Ileum (tissue), 1 donor: Measurements from ENCODE around the genes H3C1 and H2BC4.

DNA sequence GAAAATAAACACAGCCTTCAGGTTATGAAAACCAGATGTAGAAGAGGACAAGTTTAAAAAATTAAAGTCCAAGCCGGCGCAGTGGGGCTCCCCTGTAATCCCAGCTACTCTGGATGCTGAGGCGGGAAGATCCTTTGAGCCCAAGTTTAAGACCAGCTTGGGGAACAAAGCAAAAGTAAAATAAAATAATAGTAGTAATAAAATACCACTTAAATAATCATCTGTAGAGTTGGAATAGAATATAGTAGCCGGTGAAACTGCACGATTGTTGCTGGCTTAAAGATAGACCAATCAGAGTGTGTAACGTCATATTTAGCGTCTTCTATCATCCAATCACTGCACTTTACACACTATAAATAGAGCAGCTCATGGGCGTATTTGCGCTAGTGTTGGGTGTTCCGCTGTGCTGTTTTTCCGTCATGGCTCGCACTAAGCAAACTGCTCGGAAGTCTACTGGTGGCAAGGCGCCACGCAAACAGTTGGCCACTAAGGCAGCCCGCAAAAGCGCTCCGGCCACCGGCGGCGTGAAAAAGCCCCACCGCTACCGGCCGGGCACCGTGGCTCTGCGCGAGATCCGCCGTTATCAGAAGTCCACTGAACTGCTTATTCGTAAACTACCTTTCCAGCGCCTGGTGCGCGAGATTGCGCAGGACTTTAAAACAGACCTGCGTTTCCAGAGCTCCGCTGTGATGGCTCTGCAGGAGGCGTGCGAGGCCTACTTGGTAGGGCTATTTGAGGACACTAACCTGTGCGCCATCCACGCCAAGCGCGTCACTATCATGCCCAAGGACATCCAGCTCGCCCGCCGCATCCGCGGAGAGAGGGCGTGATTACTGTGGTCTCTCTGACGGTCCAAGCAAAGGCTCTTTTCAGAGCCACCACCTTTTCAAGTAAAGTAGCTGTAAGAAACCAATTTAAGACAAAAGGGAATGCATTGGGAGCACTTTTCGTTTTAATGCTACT is at the start of gene H3C1:
Gene H3C1 (plus strand): TSS at position 381 of the 963 bp plus-strand sequence.
- PRO-cap, result unidirectional peak, plus-strand start at position 381 of the sequence; unidirectional peak, plus-strand start at position 448 of the sequence; bidirectional peak, plus-strand start at position 836 of the sequence, minus-strand start at position 697 of the sequence

GRCh38 chr6:26046104-26046555 is 946 bp downstream of the H3C3 start:
- PRO-cap, result no peak

- PRO-cap, result no peak
Observed at GRCh38 chr6:26057123-26057477, 830 bp upstream of the H1-2 start.

- PRO-cap, result no peak
Observed at GRCh38 chr6:26090627-26091324, 3.5 kb downstream of the HFE start.

DNA sequence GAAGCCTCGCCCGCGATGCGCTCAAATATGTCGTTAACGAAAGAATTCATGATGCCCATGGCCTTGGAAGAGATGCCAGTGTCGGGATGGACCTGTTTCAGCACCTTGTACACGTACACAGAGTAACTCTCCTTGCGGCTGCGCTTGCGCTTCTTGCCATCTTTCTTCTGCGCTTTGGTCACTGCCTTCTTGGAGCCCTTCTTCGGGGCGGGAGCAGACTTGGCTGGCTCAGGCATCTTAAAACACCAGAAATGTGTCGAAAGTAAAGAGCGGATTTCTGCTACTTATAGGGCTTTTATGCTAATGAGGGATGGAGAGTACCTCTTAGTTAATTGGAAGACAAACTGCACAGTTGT is at the start of gene H2BC4:
Gene H2BC4 (minus strand): TSS at position 258 of the 356 bp plus-strand sequence.
- PRO-cap, result bidirectional peak, plus-strand start outside the sequence, minus-strand start at position 168 of the sequence

GRCh38 chr6:26187429-26188360 is 1.2 kb downstream of the H4C4 start:
- PRO-cap, result no peak

- PRO-cap, result no peak
Observed at GRCh38 chr6:26207672-26208051, 3.3 kb downstream of the H4C5 start.

GRCh38 chr6:26218824-26219365 is 2.2 kb downstream of the H2AC8 start:
- PRO-cap, result no peak

DNA sequence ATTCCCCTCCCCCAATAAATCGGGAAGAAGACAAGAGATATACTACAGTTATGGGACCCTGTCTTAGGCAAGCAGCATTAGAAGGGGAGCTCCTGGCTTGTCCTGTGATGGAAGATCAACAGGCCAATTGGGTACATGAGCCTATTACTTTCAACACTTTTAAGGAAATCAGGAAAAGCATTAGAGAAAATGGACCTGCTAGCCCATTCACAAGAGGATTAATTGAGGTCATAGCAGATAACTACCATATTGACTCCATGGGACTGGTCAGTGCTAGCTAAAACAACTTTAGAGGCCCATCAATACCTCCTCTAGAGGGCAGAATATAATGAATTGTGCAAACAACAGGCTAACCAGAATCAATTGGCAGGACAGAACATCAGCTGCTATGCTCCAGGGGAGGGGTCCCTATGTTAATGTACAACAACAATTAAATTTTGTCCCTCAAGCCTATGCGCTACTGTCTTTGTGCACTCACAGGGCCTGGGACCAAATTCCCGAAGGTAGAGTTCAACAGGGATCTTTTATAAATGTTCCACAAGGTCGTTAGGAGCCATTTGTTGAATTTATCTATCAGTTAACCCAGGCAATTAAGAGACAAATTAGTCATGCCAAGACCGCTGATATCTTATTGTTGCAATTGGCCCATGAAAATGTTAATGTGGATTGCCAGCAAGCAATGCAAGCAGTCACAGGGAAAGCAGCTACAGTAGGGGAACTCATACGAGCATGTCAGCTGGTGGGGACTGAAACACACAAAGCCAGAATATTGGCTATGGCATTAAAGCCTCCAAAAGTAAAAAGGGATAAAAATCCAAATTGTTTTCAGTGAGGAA is 7.0 kb downstream of the H2BC9 start:
- PRO-cap, result unidirectional peak, plus-strand start at position 684 of the sequence

DNA sequence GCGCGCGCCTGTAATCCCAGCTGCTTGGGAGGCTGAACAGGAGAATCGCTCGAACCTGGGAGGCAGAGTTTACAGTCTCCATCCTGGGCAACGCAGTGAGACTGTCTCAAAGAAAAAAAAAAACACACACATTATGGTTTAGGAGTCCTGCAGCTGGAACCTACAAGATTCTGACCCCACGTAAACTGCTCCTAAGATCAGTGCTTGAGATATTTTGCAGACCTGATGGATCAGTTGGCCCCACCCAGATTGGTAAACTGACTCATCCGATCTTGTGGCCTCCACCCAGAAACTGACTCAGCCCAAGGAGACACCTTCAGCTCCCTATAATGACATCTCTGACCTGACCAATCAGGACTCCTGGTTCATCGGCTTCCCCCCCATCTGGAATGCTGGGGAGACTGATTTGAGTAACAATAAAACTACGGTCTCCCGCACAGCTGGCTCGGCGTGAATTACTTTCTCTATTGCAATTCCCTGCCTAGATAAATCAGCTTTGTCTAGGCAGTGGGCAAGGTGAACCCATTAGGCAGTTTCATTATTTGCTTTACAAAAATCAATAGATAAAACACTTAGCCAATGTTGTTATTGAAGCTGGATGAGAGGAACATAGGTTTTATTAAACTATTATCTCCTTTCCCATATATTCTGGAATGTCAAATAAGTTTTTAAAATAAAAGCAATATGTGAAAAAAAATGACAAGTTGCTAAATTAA is 2.2 kb downstream of the H3C8 start:
- PRO-cap, result no peak

- PRO-cap, result bidirectional peak, plus-strand start at chr6:26272442, minus-strand start at chr6:26272372; bidirectional peak, plus-strand start at chr6:26272934, minus-strand start at chr6:26272678
Observed at GRCh38 chr6:26272049-26272779, 517 bp upstream of the H2BC10 start.

- PRO-cap, result bidirectional peak, plus-strand start at chr6:26284644, minus-strand start at chr6:26284703
Observed at GRCh38 chr6:26284539-26285001, 764 bp downstream of the H4C8 start.

DNA sequence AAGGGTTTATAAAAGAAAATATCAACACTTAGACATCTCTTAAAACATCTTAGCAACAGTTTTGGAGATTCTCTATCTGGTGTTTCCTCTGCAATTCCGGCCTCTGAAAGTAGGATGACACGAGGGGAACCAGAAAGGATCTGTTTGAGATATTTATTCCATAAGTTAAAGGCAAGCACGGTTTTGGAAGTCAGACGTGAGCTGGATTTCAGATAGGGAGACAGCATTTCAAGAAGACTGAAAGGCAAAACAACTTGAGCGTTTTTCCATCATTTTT is 26.7 kb upstream of the H4C8 start:
- PRO-cap, result no peak

- PRO-cap, result no peak
Observed at GRCh38 chr6:26312745-26313519, 27.6 kb upstream of the H4C8 start.

DNA sequence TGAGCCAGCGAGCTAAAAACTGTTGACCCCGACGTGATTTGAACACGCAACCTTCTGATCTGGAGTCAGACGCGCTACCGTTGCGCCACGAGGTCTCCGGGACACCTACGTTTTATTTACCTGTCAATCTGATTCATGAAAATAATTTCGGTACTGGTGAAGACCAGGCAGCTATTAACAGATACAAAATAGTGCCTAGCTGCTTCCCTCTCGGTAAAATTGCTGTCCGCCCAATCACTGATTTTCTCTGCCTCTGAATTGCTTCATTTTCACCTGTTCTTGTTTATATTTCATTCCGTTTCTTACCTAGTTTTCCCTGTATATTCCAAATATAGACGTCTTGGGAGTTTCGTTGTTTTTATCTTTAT is 33.6 kb upstream of the BTN3A2 start:
- PRO-cap, result no peak

- PRO-cap, result no peak
Observed at GRCh38 chr6:26366498-26367102, 1.6 kb downstream of the BTN3A2 start.

GRCh38 chr6:26462984-26463600 is 5.3 kb downstream of the BTN2A1 start:
- PRO-cap, result no peak

DNA sequence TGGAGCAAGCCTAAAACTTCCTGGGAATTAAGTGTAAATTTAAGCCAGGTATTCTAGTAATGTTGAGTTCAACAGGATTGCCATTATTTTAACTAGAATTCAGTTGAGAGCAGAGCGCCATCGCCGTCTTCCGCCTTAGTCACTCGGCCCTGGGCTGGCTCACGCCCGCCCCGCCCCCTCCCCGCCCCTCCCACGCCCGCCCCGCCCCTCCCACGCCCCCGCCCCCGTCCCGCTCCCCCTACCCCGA is 17.6 kb upstream of the HMGN4 start:
- PRO-cap, result bidirectional peak, plus-strand start outside the sequence, minus-strand start at position 145 of the sequence

DNA sequence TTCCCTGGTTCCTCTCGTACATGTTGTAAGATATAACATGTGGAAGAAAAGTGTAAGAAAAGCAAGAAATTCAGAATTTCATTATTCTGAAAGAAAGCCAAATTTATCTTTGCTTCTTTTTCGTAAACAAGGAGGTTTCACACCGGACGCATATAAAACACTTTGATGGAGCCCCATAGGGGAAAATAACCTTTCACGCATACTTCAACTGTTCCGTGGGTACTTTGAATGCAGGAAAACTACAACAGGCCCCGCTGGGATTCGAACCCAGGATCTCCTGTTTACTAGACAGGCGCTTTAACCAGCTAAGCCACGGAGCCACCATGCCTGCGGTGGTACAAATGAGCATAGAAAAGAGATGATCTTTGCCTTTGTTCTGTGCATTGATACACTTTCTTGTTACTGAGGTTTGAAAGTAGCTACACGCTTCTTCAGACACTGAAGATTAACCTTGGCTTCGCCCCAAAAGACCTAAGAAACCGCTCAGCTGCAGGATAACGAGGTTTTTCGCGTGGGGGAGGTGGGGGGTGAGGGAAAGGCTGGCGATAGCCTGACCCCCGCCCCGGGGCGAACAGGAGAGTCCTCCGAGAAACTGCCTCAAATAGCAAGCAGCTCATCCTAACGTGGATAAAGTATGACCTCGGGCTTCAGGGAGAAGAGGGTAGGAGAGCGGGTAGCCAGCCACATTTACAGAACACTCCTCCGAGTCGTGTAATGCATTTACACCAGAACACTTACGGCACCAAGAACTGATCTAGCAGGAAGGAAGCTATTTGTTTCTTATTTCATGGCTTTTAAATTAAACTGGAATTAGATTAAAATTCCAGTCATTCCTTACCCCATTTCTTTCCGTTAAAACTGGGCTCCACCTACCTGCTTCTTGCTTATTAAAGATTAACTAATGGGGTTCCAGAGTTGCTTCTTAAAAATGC is 5.2 kb upstream of the HMGN4 start:
- PRO-cap, result no peak

DNA sequence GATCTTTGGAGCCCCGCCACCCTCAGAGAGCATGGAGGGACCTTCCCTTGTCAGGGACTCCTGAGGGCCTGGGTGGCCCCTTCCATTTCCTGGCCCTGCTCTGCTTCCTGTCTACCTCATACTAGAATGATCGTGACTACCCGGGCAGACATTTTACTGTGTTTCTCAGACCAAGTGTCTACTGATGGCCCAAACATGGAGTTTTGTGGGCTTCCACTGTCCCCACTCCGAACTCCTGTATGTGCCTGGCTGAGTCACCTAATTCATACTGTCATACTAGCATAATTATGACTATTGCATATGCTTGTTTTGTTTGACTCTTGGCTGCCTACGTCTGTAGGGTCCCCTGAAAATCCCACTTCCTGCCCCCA is 1.8 kb downstream of the ABT1 start:
- PRO-cap, result no peak